Metanephros (tissue), 2 donors: Measurements from ENCODE around the gene TTC23L.

DNA sequence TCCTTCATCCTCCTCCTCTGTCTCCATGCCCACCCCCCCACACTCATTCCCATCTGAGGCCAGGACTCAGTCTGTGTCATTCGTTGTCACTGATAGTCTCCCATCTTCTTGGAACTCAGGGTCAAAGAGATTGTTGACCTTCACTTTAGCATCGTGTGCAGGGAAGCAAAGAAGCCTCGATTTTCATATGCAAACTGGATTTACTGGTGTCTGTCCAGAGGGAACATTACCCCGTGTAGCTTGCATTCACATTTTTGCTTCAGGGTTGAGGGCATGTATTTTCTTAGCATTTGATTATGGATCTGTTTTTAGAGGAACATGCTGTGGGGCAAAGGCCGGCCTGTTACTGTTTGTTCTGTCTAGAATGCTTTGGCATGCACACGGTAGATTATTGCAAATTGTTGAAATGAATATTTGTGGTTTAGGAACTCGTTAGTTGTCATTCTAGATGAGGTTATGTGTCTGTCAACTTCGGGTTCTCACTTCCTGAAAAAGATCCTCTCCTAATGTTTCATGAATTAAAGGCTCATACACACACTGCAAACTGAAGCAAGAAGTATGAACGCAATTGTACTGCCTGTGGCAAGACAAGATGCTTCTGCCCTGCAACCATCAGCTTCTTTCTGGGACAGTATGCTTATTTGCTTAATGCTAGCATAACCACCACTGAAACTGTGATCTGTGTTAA is 99.4 kb downstream of the BASP1 start:
- RAMPAGE, long total RNA, result no peak

DNA sequence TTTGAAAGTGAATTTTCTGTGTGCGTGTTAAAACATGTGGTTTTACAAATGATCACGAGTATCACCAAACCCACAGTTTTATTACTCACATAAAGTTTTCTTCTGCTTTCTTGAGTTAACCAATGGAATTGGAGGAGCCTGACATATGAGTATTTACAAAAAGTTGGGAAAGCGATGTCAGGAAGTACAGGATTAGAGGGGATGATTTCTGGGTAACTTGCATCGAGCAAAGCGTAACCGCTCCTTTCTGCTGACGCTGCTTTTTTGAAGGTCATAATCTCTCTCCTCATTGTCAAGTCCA is 132.3 kb downstream of the H3Y2 start:
- RAMPAGE, long total RNA, result no peak

DNA sequence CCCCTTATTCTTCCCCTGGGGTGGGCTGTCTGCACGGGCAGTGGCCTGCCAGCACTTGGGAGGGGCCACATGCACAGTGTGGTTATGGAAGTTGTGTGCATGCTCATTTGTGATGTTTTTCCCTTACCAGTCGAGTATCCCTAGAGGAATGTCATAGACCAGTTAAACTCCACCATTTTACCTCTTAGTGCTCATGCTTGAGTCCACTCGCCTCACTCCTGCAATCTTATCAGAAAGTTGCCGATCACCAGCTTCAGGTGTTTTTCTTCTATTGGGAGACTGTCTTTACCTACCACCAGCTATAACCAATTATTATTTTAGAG is 584.8 kb downstream of the CDH18 start:
- RAMPAGE, long total RNA, result no peak

DNA sequence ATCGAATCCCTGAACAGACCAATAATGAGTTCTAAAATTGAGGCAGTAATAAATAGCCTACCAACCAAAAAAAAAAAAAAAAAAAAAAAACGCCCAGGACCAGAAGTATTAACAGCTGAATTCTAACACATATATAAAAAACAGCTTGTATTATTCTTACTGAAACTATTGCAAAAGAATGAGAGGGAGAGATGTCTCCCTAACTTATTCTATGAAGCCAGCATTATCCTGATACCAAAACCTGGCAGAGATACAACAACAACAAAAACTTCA is 327.7 kb downstream of the PRDM9 start:
- RAMPAGE, long total RNA, result no peak

- RAMPAGE, long total RNA, result no peak
These were observed 435.0 kb upstream of the CDH9 start for GRCh38 chr5:27473284-27473854.

DNA sequence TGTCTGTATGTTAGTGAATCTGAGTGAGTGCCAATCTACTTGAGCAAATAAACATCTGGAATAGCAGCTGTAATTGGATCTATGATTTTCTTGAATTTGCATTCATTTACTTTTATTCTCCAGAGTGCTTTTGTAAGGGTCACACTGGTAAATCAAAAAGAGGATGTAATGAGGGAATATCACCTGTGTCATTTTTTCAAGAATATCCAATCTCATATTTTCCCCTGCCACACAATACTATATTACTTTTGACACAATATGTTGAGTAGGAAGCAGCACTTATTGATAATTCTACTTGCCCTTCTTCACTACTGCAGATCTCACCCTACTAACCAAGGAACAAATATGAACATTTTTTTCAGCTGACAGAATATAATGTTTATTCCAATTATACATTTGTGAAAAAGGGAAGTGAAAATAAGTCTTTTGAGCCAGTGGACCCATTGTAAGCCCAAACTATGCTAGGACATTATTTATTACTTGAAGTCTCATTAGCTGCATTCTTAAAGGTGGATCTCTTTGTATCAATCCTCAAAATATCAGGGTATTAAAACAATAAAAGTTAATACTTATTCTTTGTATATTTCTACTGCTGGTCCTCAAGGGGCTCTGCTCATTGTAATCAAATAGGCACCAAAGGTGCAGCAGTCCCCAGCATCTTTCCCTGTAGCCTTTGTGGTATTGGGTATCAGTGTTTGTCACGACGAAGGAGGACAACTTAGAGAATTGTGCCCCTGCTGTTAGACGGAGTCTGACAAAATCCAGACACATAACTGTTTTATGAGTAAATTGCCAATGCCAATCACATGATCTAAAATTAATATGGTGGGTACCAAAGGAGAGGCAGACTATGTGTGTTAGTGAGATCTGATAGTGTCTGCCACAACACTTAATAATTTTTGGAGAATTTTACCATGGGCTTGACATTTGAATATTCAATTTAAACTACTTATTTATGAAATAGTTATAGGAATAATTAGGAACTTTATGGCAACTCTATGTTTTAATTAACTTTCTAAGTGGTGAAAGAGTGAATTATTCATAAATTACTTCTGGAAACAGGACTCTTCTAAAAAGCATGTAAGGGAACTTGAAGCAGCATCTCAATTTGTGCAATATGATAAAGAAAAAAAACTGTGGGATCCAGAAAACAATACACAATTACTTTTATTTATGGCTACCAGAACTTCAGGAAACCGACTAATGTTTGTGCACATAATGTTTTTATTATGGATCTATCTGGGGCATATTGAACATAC is 453.6 kb upstream of the CDH9 start:
- RAMPAGE, long total RNA, result no peak

- RAMPAGE, long total RNA, result no peak
These were observed 75.2 kb downstream of the CDH6 start for GRCh38 chr5:31268645-31269156.

GRCh38 chr5:32217908-32218587 is 43.9 kb upstream of the GOLPH3 start:
- RAMPAGE, long total RNA, result no peak

DNA sequence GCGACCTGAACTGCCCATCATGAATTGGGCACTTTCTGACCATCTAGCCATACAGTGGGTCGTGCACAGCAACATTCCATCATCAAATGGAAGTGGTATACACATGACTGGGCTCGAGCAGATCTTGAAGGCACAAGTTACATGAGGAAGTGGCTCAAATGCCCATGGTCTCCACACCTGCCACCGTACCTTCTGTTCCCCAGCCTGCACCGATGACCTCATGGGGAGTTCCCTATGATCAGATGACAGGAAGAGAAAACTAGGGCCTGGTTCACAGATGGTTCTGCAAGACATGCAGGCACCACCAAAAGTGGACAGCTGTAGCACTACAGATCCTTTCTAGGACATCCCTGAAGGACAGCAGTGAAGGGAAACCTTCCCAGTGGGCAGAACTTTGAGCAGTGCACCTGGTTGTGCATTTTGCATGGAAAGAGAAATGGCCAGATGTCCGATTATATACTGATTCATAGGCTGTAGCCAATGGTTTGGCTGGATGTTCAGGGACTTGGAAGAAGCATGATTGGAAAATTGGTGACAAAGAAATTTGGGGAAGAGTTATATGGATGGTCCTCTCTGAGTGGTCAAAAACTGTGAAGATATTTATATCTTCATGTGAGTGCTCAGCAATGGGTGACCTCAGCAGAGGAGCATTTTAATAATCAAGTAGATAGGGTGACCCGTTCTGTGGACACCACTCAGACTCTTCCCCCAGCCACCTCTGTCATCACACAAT is 21.6 kb downstream of the MTMR12 start:
- RAMPAGE, long total RNA, result no peak

DNA sequence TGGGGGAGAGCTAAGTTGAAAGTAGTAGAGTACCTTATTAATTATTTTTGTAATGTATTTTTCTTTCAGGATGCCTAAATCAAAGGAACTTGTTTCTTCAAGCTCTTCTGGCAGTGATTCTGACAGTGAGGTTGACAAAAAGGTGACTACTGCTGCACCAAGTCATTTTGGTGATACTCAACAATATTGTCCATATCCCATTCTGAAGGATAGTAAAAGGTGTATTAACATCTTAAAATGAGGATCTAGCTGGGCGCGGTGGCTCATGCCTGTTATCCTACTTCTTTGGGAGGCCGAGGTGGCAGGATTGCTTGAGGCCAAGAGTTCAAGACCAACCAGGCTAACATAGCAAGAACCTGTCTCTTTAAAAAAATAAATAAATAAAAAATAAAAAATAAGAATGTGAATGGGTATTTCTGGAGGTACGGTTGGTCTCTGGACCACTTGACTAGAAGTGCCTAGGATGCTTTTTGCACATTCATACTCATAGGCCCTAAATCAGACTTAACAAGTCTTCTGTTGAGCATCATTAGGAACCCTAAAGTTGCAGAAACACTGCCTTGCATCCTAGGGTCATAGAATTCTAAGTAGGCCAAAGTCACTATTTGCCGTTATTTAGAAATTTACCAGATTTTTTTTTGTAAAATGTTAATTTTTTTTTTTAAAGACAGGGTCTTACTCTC is 3.2 kb downstream of the SUB1 start:
- RAMPAGE, long total RNA, result no peak

DNA sequence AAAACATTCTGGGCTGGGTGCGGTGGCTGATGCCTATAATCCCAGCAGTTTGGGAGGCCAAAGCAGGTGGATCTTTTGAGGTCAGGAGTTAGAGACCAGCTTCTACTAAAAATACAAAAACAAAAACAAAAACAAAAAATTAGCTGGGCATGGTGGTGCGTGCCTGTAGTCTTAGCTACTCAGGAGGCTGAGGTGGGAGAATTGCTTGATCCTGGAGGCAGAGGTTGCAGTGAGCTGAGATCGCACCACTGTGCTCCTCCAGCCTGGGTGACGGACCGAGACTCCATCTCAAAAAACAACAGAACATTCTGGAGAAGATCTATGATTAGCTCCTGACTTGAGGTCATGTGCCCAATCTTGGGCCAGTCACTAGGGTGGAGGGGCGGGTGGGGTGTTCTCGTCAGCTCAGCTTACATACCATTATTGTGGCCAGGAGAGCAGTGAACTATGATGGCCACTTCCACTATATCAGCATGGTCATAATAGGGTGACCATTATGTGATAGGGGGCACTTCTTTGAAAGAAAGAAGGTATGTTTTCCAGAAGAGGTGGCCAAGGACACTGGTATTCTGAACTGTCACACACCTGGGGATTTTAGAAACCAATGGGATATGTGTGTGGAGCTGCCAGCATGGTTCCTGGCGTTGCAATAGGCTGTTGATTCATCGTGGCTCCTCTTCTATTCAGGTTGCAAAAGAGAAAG is 45.1 kb downstream of the SUB1 start:
- RAMPAGE, long total RNA, result no peak

- RAMPAGE, long total RNA, result no peak
These were observed 60.0 kb downstream of the SUB1 start for GRCh38 chr5:32645423-32645622.

- RAMPAGE, long total RNA, result no peak
These were observed 18.9 kb downstream of the TARS1 start for GRCh38 chr5:33459647-33460052.

- RAMPAGE, long total RNA, result no peak
These were observed 41.8 kb downstream of the ADAMTS12 start for GRCh38 chr5:33849879-33850432.

- RAMPAGE, long total RNA, result no peak
These were observed 189.0 kb upstream of the RAI14 start for GRCh38 chr5:34467045-34467525.

- RAMPAGE, long total RNA, result no peak
These were observed 1.4 kb downstream of the RAI14 start for GRCh38 chr5:34657516-34658015.

DNA sequence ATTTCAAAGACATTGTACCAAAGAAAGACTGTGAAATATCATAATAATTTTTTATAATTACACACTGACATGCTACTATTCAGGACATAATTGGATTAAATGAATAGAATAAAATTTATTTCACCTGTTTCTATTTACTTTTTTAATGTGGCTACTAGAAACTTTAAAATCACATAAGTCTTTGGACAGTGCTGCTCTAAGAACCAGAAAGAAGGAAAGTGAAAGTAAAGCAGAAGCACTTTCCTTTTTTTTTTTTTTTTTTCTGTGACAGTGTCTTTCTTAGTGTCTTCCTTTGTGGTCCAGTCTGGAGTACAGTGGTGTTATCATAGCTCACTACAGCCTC is 39.4 kb downstream of the RAI14 start:
- RAMPAGE, long total RNA, result no peak

- RAMPAGE, long total RNA, result no peak
These were observed at the start of gene TTC23L for GRCh38 chr5:34838515-34839588. TTC23L (plus strand) TSS chr5:34839164.

- RAMPAGE, long total RNA, result no peak
These were observed 1.0 kb downstream of the DNAJC21 start for GRCh38 chr5:34930420-34930781.

DNA sequence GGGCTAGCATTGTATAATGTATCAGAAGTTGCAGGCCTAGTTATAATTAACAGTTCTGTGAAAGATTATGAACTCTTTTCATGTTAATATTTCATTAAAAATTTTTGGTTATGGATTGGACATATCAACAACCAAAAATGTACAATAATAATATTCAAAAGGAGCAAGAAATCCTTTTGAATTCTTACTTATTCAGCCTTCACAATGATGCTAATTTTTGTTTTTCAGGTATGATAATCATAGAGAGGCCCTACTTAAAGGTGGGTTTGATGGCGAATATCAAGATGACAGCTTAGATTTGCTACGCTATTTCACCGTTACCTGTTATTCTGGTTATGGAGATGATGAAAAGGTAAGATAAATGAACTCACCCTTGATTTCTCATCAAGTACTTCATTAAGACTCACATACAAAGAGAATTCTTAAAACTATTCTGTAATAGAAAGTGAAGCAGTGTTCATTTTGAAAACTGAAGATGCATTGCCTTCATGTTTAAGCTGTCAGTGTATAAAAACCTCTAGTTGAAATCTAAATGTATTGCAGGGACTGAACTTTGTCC is 6.2 kb downstream of the DNAJC21 start:
- RAMPAGE, long total RNA, result no peak